Left colon (tissue), 1 donor: ENCODE measurements around the genes IFFO2 and UBR4.

DNA sequence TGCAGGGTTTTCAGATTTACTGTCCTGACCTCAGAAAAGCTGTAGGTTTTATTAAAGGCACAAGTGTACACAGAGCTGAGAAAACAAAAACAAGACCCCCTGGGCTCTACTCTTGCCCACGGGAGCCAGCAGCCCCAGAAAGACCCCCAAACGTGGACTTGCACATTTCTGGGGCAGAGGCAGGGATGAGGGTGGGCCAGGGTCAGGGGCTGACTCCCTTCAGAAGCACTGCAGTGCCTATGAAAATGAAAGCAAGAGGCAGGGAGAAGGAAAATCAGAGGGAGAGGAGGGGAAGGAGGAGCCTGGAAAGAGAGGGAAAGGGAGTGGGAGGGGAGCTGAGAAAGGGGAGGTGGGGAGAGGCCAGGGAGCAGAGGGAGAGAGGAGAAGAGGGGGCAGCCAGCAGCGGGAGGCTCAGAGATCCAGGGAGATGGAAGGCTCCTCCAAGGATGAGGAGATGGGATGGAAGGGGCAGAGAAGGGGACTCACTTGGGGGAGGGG is 96.4 kb upstream of the KLHDC7A start:
- PRO-cap, result no peak

- PRO-cap, result no peak
Measured at GRCh38 chr1:18807235-18807819, 52.1 kb downstream of the TAS1R2 start.

DNA sequence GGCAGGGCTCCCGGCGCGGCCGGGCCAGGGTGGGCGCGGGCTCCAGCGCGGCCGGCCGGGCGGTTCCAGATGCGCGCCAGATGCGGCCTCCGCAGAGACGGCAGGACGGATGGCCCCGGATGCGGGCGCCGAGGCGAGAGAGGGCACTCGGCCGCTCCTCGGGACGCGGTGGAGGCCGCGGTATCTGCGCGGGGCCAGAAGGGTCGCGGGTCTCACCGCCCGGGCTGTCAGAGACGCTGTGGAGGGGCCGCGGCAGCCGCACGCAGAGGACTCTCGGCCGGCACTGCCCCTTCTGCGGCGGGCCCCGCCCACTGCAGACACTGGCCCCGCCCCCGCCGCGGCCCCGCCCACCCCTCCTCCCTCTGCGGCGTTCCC is at the start of gene IFFO2:
Gene IFFO2, minus strand, starts transcription at position 285 of the 375 bp plus-strand sequence.
- PRO-cap, result bidirectional peak, plus-strand start outside the sequence, minus-strand start at position 285 of the sequence

- PRO-cap, result no peak
Measured at GRCh38 chr1:19009608-19010347, 53.3 kb upstream of the IFFO2 start.

DNA sequence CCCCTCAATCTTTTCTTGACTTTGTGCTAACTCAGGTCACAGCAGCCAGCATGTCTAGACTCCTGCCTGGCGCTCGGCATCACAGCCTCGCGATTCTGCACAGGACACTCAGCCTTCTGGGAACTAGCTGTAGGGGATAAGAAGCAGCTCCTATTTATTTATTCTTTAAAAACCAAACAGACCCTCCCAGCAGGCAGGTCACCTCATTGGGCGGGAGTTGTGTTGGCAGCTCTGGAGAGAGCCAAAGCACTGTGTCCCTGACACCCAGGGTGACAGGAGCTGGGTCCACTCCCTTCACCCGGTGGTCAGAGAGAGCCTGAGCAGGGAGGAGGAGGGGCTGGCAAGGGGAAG is 79.5 kb upstream of the IFFO2 start:
- PRO-cap, result no peak

DNA sequence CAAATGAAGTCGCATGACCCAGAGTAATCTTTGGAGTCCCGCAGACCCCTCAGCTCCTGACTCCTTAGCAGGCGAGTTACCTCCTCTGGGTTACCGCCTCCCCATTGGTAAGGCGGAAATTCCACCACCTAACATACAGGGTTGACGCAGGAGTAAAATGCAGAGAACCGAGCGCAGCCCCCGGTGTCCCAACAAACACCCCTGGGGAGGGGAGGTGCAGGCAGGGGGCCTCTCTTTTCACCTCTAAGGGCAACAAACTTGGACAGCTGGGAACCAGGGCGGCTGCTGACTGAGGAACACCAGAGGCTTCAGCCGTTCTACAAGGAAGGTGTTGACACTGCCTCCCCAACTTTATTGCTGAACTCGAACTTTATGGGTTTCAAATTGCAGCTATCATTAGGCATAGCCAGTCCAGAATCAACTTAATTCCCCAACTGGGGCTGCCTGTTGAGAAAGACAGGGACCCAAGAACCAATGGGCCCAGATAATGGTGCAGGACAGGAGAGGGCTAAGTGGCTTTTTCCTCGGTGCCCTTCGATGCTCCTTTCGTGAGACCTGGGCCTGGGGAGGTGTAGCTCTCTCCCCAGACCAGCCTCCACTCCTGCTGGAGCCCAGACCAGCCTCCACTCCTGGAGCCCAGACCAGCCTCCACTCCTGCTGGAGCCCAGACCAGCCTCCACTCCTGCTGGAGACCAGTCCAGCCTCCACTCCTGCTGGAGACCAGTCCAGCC is 115.5 kb upstream of the IFFO2 start:
- PRO-cap, result unidirectional peak, minus-strand start at position 291 of the sequence

DNA sequence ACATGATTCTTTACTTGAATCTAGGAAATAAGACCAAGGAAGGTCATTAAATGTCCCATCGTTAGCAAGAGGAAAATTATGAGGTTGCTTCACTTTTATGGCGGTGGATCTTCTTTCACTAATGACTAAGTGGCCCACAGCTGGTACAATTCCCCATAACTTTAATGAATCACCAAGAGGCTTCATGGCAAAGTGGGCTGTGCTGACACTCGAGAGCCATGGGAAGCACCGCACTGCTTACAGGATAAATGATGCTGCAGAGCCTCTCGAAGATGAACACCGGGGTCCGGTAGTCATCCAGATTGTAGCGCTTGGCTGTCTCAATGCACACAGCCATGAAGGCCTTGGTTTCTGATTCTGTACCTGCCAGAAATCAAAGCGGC is 108.8 kb downstream of the UBR4 start:
- PRO-cap, result no peak

DNA sequence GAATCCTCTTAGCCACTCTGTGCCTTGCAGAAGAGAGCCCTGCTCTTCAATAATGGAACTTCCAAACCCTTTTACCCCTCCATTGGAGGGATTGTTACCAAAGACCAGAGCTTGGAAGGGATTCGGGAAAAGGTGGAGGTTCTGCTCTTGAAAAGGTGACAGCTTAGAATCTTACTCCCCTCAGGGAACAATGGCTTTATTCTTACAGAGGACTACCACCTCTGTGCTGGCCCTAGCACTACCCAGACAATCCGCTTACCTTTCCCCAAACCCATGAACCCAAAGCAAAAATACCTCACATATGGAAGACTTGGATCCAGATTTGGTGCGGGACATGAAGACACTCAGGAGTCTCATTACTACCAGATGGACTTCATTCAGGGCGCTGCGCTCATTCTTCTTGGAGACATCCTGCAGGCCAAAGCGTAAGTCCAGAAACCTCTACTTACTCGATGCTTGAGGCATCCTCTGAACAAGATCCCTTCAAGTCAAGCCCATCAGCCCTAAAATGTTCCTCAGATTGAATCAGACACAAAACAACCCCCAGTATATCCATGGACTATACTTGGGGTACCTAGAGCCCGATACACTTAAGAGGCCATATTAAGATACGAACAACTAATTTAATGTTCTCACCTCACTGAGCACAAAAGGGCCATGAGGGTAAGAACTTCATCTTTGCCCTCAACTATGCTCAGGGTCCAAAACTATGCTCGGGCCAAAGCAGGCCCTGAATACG is 82.6 kb downstream of the UBR4 start:
- PRO-cap, result no peak

GRCh38 chr1:19208642-19209193 is 1.3 kb downstream of the UBR4 start:
- PRO-cap, result no peak

DNA sequence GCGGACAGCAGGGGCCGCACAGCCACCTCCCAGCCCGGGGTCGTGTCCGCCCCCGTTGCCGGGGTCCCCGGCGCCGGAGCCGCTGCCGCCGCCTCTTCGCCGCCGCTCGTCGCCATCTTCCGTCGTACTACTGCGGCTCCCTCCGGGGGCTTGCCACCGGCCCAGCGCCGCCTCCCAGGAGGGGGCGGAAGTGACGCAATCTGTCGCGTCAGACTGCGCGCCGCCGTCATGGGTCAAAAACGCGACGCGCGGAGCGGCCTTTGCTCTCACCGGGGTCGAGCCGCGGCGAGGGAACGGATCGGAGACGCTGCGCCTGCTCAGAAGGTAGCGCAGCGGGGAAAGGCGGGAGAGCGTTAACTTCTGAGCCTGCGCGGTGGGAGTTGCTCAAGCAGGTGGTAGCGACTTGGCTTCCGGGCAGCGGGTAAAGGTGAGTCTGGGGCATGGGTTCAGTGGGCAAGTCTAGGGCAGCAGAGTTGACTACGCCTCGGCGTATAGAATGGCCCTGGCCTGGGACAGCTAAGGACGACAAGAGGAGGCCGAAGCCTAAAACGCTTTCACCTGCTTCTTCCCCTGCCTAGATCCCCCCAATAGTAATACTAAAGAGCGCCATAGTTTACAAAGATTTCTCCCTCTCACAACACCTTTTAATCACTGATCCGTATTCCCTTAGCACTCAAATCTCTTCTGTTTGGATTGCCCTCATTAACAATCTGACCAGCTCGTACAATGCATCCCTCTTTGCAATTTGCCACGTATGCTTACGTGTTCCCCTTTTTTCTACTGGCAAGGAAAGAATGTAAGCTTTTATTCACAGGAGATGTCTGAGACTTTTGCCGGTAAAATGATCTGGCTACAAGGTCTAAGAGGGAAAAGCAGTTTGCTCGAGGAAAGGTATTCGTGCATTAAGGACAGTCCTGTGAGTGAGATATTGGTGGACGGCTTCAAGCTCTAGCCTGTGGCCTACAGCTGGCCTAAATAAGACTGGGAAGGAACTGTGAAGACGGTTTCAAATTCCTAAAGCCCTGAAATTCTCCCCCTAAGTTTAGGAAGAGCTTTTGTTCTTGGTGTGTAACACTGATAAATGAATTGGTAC is at the start of gene UBR4:
Gene UBR4, minus strand, starts transcription at position 134 of the 1,093 bp plus-strand sequence.
- PRO-cap, result bidirectional peak, plus-strand start at position 263 of the sequence, minus-strand start at position 129 of the sequence

DNA sequence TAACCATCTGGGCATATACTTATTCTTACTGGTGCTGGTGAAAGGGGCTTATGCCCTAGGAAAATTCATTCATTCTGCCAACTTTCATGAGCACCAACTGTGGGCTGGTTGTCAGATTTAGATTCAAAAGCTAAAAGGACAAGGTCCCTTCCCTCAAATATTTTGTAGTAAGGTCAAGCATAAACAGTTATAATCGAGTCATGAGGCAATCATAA is 18.1 kb downstream of the MRTO4 start:
- PRO-cap, result no peak

GRCh38 chr1:19274598-19275075 is 13.9 kb downstream of the AKR7A3 start:
- PRO-cap, result no peak

DNA sequence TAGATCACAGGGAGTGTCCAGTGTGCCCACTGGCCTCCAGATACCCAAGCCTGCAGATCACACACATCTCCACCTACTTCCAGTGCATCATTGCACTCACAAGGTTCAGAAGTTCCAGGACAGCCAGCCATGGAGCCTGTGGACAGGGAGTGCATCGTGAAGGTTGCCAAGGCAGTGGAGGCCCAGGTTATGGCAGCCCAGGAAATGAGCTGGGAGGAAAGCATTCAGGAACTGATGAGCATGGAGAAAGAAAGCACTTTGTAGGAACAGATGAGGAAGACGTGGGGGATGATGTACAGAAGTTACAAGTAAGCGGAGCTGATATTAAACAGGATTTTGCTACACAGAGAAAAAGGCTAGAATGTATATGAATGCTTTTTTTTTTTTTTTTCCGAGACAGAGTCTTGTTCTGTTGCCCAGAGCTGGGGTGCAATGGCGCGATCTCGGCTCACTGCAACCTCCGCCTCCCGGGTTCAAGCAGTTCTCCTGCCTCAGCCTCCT is 8.3 kb upstream of the AKR7A3 start:
- PRO-cap, result no peak

DNA sequence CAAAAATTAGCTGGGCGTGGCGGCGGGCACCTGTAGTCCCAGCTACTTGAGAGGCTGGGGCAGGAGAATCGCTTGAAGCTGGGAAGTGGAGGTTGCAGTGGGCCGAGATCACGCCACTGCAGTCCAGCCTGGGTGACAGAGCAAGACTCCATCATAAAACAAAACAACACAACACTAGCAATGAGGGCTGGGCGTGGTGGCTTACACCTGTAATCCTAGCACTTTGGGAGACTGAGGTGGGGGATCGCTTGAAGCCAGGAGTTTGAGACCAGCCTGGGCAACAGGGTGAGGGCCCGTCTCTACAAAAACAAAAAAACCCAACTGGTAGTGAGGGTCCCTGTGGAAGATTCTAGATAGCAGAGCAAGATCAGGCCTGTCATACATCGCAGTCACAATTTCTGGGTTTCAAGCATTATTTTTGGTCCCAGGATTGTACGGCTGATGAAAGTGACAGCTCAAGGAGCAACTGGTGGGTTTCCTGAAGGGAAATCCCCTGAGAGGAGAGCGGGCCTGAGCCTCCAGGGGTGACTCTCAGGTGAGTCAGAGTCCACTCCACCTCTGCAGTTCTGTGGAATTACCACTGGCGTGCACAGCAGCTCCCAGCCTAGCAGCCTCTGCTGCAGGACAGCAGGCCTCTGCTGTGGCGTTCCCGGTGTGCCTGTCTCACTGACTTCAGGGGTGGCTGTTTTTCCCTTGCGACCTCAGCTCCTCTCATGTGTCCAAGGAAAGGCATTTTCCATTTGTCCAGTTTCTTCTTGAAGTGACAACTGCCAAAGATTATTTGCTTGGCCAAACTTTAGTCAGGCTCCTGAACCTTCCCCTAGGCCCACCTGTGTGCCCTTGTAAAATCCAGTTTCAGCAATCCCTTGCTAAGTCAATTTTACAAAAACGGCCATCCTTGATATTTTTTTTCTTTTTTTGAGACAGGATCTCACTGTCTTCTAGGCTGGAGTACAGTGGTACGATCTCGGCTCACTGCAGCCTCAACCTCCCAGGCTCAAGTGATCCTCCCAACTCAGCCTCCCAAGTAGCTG is 24.4 kb downstream of the SLC66A1 start:
- PRO-cap, result no peak

- PRO-cap, result no peak
Measured at GRCh38 chr1:19434783-19435709, 50.3 kb downstream of the CAPZB start.

- PRO-cap, result no peak
Measured at GRCh38 chr1:19458730-19459244, 26.6 kb downstream of the CAPZB start.

GRCh38 chr1:19599767-19600794 is 3.3 kb downstream of the MICOS10 start:
- PRO-cap, result unidirectional peak, minus-strand start at chr1:19600362

- PRO-cap, result bidirectional peak, plus-strand start at chr1:19646675, minus-strand start at chr1:19646521
Measured at GRCh38 chr1:19646408-19646929, 2.4 kb downstream of the NBL1 start.

DNA sequence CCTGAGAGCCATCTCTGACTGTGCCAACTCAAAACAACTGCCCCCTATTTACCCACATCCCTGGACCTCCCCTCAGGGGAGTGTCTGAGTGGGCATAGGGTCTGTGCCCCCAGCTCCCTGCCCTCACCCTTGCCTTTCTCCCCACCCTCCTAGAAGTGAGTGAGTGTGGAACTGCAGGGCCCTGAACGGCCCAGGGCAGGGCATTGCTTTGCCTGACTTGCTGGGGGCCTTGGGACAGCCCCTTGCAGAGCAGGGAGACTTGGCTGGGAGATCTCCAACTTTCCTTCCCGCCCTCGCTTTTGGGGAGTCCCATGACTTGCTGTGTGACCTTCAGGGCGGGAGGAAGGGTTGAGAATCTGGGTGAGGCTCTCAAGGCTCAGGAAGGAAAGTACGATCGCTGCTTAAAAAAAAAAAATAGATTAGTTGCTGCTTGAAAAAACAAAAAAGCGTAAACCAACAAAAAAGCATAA is 6.3 kb downstream of the NBL1 start:
- PRO-cap, result no peak

DNA sequence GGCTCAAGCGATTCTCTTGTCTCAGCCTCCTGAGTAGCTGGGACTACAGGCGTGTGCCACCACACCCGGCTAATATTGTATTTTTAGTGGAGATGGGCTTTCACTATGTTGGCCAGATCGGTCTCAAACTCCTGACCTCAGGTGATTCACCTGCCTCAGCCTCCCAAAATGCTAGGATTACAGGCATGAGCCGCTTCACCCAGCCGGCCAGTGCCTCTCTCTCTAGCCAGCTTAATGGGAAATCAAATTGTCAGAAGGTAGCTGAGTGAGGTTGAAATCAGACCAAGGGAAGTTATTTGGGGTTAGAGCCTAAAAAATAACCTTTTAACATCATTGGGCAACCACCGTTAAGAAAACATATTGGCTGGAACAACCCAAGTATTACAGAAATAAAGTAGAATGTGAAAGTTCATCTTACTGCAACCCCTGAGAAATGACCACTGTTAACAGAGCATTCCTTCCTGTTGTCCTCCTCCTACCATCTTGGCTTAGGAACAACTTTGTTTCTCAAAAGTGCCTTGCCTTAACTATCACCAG is 3.1 kb upstream of the RNF186 start:
- PRO-cap, result no peak